ENCODE data around the genes ARHGEF10L, PAX7 and IFFO2.

GRCh38 chr1:17216252-17216584, 11.3 kb downstream of the PADI1 start:
- PRO-cap = no peak

GRCh38 chr1:17404204-17404786, 32.3 kb downstream of the PADI6 start:
- PRO-cap = no peak

DNA sequence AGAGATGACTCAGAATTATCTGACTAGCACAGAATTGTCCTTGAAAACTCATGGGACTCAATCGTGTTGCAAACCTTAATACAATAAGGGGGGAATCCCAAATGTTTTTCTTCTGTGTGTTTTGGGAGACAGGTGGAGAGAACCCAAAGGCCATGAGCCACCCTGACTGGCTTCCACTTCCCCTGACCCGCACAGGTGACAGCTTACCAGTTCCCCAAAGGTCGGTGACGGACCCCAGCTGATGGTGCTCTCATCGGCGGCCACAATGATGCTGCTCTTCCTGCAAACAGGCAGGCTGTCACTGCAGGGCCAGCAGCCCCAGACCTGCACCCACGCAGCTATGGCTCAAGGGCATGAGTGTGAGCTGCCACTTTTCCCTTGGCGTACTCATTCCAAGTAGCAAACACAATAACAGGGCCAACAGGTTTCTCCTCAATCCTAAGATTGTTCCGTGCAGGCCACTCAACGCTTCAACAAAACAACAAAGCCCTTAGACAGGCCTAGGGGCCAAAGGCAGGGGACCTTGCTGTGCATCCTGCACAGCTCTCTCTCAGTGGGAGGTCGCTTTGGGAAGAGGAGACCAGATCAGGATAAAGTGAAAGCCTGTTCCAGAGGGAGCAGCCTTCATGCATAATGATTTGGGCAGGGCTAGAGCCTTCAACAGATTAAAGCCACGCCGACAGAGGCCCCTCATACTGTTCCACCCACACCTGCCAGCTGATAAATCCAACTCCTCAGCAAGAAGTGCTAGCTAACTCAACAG, 27.4 kb downstream of the RCC2 start:
- PRO-cap = no peak

- PRO-cap = no peak
Measured at GRCh38 chr1:17427971-17428276, 11.6 kb downstream of the RCC2 start.

DNA sequence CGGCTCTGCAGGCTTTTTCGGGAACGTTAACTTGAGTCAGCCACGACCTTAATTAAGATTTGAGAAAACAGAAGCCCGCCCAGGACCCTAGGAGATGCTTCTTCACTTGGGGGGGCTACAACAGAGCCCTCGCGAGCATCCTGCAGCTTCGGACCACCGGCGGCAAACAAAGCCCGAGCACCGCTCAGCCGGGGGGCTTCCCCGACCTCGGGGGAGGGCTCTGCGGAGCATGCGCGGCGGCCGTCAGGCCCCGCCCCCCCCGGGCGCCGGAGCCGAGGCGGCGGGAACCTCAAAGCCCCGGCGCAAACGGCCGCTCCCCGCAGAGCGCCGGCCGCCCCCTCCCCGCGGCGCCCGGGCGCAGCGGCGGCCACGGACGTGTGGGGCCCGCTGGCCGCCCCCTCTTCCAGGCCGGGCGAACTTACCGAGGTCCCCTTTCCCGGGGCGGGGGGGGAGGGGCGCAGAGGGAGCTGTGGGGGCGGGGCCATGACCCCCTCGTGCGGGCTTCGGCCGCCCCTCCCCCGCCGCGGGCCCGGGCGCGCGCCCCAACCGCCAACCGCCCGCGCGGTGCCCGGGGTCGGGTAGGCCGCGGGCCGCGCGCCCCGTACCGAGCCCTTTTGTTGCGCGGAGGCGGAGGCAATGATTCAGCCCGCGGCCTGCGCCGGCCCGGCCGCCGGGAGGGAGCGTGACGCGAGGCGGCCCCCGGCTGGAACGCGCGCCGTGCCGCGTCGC, 1.9 kb downstream of the RCC2 start:
- PRO-cap = bidirectional peak, plus-strand start at position 320 of the sequence, minus-strand start at position 209 of the sequence

DNA sequence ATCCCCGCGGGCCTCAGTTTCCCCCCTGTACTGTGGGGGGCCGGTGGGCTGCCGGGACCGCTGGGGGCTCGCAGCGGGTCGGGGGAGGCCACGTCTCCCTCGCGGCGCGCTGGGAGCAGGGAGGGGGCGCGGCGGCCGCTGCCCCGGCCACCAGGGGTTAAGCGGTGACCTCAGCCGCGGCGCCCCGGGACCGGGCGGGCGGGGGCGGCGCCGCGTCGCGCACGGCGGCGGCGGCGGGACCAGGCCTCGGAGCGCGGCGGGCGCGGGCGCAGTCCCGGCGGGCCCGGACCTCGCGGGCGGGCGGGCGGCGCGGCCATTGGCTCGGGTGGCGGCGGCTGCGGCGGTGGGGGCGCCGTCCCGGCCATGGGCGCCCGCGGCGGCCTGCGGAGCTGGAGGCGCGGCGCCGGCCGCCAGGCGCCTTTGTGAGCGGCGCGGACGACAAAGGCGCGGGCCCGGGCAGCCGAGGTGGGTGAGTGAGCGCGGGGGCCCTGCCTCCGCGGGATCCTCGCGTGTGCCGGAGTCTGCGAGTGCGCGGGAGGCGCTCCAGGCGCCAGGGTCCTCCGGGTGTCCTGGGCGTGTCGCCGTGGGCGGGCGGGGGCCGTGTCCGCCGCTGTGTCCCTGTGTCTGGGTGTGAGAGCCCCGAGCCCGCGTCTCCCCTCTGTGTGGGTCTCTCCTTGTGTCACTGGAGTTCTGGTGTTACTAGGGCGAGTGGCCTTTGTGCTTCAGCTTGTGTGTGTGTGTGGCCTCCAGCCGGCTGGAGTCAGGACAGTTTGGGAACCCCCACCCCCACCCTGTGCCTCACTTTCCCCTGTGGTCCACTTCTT, at the start of gene ARHGEF10L:
ARHGEF10L (plus strand) TSS at position 213 of the 824 bp plus-strand sequence.
- PRO-cap = unidirectional peak, plus-strand start at position 187 of the sequence; unidirectional peak, plus-strand start at position 218 of the sequence; unidirectional peak, plus-strand start at position 441 of the sequence; bidirectional peak, plus-strand start at position 524 of the sequence, minus-strand start at position 465 of the sequence

DNA sequence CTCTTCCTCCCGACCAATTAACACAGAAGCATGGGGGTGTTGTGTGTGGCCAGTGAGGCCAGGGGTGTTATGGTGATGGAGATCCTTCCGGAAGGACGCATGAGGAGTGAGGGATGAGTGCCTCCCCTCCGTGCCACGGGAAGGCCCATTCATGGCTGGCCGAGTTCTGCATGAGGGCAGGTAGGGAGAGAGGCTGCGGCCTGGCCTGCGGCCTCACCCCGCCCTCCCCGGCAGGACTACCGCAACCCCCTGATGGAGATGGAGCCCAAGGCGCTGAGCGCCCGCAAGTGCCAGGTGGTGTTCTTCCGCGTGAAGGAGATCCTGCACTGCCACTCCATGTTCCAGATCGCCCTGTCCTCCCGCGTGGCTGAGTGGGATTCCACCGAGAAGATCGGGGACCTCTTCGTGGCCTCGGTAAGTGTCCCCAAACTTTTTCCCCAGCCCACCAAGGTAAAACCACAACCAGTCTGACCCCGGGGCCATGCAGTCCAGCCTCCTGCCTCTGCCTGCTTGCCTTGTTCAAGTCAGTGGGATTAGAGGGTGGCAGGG, 83.3 kb downstream of the ARHGEF10L start:
- PRO-cap = no peak

GRCh38 chr1:17624715-17625546, 85.4 kb downstream of the ARHGEF10L start:
- PRO-cap = no peak

DNA sequence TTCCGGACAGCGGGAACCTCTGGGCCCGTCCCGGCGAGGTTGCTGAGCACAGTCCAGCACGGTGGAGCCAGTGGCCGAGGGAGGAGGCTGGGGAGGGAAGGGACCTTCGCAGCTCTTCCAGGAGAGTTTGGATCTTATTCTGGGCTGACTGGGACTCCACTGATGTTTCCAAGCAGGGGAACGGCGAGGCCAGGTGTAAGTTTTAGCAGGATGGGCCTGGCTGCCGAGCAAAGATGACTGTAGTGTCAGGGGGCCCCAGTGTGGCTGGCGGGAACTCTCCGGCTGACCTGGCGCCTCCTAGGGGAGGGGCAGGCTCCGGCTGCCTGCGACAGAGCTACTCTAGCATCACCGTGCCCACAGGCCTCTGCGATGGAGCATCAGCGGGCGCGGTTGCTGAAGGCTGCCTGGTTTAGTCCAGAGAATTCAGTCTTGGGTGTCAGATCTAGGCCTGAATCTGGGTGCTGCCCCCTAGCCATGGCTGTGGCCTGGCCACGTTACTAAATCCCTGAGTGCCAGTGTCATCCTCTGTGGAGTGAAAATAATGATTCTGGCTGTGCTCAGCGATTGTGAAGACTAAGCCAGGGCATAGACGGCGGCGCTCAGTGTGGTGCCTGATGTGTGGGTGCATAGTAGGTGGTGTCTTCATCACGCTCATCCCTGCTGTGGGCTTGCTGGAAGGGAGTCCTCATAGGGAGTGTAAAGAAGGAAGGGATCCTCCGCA, 107.4 kb downstream of the ARHGEF10L start:
- PRO-cap = no peak

DNA sequence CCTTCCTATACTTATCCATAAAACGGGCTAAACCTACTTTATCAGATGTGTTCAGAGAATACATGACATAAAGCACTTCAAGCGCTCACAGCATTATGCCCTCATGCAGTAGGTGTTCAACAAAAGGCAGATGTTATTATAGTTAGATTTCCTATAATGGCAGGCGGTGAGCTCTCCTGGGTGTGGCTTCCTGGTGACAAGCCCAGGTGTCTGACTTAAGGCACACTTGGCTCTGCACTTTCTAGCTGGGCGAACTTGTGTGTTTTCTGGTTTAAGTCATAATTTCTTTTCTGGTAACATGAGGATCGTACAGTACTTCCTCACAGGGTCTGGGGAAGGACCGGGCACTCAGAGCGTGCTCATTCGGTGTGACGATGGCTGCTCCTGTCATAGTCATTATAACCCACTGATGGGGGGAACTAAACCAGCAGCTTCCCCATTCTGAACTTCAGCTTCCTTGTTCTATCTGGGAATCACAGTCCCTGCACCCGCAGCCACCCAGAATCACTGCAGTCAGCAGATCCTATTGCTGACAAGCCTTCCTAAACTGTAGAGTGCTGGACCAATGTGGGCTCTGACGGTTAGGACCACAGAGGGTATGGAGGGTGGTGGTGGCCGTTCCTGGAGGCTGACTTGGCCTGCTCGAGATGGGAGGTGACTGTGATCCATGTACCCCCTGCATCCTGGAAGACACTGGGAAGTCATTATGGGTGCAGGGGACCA, 52.8 kb downstream of the IGSF21 start:
- PRO-cap = no peak

- PRO-cap = no peak
Measured at GRCh38 chr1:18481788-18482287, 1.1 kb downstream of the KLHDC7A start.

GRCh38 chr1:18572279-18572517, 58.4 kb upstream of the PAX7 start:
- PRO-cap = no peak

- PRO-cap = no peak
Measured at GRCh38 chr1:18630597-18631821, at the start of gene PAX7. PAX7 (plus strand) TSS chr1:18630846.

GRCh38 chr1:18907819-18908688, 5.7 kb upstream of the ALDH4A1 start:
- PRO-cap = no peak

- PRO-cap = no peak
Measured at GRCh38 chr1:18908776-18909628, 6.6 kb upstream of the ALDH4A1 start.

- PRO-cap = no peak
Measured at GRCh38 chr1:18945132-18945683, 11.3 kb downstream of the IFFO2 start.

- PRO-cap = bidirectional peak, plus-strand start at chr1:18956964, minus-strand start at chr1:18956676
Measured at GRCh38 chr1:18956392-18956766, at the start of gene IFFO2. IFFO2 (minus strand) TSS chr1:18956676.

- PRO-cap = no peak
Measured at GRCh38 chr1:19010348-19011645, 54.3 kb upstream of the IFFO2 start.

DNA sequence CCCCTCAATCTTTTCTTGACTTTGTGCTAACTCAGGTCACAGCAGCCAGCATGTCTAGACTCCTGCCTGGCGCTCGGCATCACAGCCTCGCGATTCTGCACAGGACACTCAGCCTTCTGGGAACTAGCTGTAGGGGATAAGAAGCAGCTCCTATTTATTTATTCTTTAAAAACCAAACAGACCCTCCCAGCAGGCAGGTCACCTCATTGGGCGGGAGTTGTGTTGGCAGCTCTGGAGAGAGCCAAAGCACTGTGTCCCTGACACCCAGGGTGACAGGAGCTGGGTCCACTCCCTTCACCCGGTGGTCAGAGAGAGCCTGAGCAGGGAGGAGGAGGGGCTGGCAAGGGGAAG, 79.5 kb upstream of the IFFO2 start:
- PRO-cap = no peak

DNA sequence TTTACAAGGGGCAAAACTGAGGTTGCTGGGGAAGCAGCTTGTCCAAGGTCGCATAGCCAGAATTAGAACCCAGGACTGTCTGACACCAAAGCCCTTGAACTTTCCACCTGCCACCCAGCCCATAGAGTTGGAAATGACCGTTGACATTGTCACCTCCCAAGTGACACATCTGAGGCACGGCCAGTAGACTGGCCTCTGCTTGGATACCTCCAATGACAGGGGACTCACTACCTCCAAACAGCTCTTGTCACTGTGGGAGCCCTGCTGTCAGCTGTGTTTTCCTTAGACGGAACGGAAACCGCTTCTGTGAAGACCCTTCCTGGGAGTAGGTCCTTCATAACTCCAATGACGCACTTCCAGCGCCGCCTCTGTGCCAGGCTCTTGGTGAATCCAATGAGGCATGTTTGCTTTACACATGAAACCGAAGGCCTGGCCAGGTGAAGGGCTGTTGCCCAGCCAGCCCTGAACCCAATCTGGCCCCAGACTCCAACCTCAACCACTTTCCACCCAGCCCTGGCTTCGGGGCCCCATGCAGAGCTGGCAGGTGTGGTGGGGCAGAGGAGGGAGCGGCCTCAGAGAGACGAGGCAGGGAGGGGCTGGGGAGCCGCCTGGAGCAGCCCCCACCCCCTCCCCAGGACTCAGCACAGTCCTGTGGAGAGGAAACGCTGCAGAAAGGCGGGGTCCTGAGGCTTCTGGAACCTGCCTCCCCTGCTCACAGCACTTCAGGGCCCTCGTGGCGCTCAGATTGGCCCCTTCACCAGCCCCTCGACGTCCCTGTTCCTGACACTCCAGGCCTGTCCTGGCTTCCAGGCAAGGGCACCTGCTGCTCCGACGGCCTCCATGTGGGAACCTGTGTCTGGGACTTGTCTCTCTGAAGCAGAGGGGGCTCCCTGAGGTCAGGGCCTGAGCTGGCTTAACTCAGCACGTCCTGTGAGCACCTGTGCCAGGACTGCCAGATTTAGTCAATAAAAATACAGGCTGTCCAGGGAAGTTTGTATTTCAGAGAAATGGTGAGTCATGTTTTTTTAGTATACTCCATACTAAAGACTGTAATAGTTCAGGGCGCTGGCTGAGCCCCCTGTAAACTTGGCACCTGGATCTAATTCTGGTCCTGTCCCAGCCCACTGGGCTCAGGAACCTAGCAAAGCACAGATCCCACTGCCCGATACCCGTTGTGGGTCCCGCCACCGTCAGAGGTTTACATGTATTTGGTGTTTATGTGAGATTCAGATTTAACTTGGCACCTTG, 109.5 kb upstream of the IFFO2 start:
- PRO-cap = no peak

All from ureter (tissue), 1 donor.